ENCODE data around the genes G0S2 and TRAF5.

- RRBS = no CpG with 5 or more reads among the region's 4 CpGs
Measured at GRCh38 chr1:208176570-208177302, 67.4 kb downstream of the PLXNA2 start.

- RRBS = no CpG with 5 or more reads among the region's 11 CpGs
Measured at GRCh38 chr1:208198129-208198747, 45.9 kb downstream of the PLXNA2 start.

DNA sequence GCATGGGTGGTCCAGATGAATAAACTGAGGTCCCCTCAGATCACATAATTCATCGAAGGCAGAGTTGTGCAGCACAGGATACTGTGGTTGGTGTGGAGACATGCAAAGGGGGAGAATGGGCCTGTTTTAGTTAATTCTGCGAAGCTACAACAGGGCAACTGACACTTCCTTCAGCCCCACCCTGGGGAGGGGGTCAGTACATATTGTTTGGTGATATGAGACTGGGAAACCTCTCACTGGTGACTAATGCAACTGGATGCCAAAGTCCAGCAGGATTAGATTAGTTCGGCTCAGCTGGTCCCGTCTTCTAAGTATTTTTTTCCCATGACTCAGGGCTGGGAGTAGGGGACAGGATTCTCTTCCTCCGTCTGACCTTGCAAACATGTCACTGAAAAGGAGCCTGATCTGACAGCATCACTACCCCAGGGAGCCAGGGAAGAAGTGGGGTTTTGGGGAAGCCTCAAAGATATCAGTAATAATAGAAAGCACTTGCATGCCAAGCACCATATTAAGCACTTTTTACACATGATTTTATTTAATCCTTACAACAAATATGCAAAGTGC is 42.9 kb downstream of the PLXNA2 start:
- RRBS = no CpG with 5 or more reads among the region's 5 CpGs

GRCh38 chr1:208309698-208310217 is 65.6 kb upstream of the PLXNA2 start:
- RRBS = no CpG with 5 or more reads among the region's 8 CpGs

GRCh38 chr1:209355295-209355967 is 228.1 kb upstream of the CAMK1G start:
- RRBS = no CpG with 5 or more reads among the region's 9 CpGs

DNA sequence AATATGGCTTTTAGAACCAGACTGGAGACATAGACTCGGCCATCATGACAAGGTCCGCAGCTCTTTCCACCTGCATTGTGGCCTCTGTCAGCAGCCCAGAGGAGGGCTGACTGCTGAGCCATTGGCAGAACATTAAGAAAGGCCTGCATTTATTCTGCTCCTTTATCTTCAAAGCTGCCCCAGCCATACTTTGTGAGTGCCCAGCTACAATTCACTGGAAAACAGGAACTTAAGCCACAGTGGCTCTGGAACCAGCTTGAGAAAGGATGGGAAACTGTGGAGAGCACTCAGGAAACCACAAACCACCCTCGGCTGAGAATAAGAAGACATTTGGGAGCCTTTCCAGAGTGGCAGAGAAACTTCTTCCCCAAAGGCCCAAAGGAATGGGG is 1.9 kb downstream of the LAMB3 start:
- RRBS = no CpG with 5 or more reads among the region's 3 CpGs

DNA sequence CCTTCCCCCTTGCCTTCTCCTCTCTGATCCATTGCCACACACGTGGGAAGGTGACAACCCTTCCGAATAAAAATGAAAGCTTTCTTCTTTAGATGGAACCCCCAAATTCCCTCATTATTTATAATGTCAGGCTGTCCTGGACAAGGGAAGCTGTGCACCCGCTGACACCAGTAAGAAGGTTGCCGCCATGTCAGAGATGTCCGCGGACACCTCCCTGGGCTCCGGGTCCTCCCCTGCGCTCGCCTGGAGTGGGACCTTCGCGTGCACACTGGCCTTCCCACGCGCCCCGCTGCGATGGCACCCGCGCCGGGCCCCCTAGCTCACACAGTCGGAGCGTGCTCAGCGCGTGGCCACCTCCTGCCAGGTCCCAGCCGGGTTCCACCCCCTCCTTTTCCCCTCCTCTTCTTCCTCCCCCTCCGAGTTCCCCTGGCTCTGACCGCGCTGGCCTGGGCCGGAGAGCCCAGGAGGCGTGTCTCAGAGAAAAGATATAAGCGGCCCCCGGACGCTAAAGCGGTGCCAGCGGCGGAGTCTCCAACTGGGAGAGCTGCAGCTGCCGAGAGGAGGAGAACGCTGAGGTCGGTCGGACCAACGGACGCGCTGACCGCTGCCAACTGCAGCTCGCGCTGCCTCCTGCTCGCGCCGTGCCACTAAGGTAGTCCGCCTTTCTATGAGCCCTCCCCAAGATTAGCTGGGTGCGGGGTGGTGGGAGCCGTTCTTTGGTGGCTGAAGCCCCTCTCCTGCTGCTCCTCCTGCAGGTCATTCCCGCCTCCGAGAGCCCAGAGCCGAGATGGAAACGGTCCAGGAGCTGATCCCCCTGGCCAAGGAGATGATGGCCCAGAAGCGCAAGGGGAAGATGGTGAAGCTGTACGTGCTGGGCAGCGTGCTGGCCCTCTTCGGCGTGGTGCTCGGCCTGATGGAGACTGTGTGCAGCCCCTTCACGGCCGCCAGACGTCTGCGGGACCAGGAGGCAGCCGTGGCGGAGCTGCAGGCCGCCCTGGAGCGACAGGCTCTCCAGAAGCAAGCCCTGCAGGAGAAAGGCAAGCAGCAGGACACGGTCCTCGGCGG is at the start of gene G0S2:
Gene G0S2 (plus strand): TSS at position 515 of the 1,065 bp plus-strand sequence.
- RRBS = under 1% methylated on average over 15 of the region's 71 CpGs

GRCh38 chr1:209685746-209686574 is 10.7 kb downstream of the G0S2 start:
- RRBS = no CpG with 5 or more reads among the region's 8 CpGs

- RRBS = no CpG with 5 or more reads among the region's 5 CpGs
Measured at GRCh38 chr1:209756461-209757271, 813 bp downstream of the TRAF3IP3 start.

DNA sequence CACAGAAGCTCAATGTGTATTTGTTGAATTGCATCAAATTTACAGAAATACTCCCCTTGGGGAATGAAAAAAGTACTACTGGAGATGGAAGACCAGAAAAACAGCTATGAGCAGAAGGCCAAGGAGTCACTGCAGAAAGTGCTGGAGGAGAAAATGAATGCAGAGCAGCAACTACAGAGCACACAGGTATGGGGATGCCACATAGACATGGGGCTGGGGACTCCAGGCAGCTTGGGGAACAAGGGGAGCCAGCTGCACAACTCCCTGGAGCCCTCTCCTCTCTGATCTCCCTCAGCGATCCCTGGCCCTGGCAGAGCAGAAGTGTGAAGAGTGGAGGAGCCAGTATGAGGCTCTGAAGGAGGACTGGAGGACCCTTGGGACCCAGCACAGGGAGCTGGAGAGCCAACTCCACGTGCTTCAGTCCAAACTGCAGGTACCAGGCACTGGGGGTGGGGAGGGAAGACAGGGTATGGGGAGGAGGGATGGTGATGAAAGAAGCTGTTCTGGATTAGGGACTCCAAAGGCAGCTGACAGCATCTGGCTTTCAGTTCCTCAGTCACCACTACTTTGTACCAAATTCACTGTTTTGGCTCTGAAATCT is 9.0 kb downstream of the C1orf74 start:
- RRBS = no CpG with 5 or more reads among the region's 2 CpGs

DNA sequence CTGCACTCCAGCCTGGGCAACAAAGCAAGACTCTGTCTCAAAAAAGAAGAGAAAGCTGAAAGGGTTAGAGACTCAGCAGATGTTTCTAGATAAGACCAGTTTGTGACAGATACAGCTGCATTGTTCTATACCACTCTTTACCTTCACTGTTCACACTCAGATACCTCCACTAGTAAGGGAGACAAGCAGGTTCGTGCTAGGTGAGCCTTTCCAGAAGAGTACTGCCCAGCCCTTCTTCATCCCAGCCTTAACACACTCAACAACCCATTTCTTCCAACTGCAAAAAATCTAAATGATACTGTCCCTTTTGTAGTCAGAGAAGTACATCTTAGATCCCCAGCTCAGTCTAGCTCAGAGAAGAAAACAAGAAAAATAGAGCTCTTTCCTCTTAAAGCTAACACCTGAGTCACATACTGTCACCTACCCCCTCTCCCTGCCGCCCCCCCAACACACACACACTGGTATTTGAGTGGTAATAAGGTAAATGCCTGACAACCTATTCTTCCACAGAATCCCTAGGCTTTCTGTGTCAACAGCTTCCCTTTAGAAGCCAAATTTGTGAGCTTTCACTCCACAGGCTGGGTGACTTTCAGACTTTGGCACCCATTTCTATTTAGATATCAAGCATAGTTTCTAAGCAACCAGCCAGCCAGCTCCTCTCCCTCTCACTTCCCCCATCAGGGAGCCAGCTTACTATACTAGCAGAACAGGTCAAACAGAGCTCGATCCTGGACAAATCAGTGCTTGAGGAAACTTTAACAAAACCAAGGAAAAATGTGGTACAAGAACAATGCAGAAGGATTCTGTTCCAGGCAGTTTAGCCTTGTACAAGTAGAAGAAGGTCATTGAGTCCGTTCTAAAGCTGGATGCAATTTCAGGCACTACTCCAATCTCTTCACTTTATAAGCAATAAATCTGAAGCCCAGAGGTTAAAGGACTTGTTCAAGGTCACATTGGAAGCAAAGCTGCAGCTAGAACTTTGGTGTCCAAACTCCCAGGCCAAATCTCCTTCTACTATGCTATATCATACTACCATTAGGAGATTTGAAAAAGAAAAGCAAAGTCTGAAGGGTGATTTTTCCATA is 3.2 kb upstream of the C1orf74 start:
- RRBS = no CpG with 5 or more reads among the region's 4 CpGs

DNA sequence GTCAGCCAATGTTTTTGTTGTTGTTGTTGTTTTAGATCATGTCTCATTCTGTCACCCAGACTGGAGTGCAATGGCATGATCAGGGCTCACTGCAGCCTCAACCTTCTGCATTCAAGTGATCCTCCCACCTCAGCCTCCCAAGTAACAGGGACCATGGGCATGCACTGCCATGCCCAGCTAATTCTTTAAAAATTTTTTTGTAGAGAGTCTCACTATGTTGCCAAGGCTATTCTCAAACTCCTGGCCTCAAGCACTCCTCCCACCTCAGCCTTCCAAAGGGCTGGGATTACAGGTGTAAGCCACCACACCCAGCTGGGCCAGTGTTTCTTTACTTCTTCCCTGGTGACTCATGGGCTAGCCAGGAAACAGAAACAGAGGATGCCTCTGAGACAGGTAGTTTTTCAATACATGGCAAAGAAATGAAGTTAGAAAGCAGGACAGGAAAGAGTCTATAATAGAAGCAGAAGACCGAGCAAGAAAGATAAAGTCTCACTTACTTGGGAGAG is 7.5 kb upstream of the C1orf74 start:
- RRBS = no CpG with 5 or more reads among the region's 1 CpG

- RRBS = no CpG with 5 or more reads among the region's 6 CpGs
Measured at GRCh38 chr1:210222980-210223713, 9.4 kb upstream of the SERTAD4 start.

- RRBS = no CpG with 5 or more reads among the region's 17 CpGs
Measured at GRCh38 chr1:210236850-210237938, 4.6 kb downstream of the SERTAD4 start.

DNA sequence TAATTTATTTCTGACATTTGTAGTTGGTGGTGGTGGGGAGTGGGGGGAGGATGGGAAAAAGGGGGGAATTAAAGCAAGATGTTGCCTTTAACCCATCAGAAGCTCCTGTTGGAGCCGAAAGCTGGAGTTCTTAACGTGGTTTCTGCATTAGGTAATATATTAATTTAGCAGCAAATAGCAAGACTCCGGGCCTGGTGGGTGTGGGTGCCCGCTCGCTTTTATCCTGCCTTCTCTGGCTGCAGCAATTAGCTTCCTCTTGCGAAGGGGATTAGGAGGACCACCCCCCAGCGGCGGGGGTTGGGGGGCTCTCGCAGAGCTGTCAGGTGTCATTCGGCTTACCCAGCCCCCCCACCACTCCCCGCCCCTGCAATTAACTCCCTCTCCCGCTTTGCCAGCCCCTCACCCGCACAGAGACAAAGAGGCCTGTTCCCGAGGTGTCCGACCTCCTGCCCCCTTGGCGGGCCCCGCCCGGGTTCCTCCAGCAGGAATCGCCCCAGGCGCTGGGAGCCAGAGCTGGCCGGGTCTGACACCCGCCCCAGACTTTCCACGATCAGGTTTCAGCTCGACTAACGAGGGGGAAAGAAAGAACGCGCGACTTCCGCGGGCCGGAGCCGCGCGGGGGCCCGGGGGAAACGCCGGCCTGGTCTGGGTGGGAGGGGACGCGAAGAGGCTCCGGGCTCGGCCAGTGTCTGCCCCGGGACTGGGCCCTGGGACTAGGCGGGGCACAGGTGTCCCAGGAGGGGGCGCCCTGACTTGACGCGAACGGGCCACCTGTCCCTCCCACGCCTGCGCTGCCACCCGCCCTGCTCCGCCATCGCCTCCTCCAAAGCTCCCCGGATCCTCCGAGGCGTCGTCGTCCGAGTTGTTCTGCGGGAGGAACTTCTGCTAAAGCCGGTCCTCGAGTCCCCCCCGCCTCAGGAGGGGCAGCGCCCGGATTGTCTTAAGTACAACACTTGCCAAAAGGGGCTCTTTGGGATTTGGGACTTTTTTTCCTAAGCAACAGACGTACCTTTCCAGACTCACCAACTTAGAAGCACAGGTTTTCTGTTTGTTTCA is 36.4 kb upstream of the HHAT start:
- RRBS = 2% methylated on average over 24 of the region's 65 CpGs

DNA sequence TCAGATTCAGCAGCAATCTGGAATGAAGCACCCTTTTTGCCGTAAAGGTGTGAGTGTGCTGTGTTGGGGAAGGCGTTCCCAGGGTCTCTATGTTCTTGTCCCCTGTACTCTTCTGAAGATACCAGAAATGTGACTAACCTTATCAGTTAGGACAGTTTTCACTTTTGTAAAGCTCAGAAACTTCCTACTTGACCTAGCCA is 34.2 kb downstream of the HHAT start:
- RRBS = no CpG with 5 or more reads among the region's 2 CpGs

GRCh38 chr1:210366560-210367236 is 38.0 kb downstream of the HHAT start:
- RRBS = no CpG with 5 or more reads among the region's 8 CpGs

DNA sequence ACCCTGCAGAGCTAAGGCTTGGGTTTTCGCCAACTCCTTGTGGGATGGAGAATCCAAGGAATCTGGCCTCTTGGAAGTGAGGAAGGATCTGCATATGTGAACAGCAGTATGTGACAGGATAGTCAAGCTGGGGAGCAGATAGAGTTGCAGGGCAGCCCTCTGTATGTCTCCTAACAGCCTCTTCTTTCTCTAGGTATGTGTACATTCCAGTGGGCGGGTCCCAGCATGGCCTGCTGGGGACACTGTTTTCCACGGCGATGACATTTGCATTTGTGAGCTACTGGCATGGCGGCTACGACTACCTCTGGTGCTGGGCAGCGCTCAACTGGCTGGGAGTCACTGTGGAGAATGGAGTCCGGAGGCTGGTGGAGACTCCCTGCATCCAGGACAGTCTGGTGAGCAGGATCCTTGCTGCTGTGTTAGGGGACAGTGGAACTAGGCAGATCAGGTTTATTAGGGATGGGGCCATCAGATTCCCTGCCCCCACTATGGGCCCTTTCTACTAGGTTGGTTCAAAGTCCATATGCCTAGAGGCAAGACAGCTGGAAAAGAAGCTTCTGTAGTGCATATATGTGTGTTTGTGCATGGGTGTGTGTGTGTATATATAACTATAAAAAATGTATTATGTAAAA is 259.1 kb downstream of the HHAT start:
- RRBS = no CpG with 5 or more reads among the region's 8 CpGs

DNA sequence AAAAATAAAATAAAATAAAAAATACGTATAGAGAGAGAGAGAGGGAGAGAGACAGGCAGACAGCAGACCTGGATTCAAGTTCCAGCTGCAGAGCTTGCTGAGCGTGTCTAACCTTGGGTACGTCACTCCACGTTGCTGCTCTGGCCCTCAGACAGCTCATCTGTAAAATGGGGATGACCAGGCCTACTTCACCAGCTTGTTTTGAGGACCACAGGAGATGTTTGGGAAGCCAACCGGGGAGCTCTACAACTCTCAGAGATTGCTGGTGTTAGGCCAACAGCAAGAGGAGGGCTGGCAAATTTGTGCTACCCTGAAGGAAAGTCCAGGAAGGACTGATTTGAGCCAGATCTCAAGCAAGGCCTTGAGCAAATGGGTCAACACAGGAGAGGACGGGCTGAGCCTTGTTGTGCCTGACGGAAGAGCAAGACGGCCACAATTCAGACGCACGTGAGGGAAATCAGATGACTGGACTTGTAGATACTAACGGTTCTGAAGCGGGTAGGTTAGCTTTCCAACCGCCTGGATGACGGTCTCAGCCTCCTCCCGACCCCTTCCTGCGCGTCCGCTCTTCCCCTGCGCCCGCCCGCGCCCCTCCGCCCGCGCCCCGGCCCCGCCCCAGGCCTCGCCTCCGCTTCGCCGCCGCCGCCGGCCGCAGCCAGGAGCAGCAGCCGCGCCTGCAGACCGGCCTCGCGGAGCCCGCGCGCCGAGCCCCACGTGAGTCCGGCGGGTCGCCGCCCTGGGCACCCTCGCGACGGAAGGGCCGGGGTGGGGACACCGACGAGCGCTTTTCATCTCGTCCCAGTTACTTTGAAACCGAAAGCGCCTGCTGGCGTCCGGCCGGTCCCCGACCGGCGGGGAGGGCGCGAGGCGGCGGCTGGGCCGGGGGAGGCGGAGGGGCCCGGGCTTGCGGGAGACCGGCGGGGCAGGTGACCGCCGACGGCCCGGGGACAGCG is at the start of gene TRAF5:
Gene TRAF5 (plus strand): TSS at position 658 of the 953 bp plus-strand sequence.
- RRBS = 1% methylated on average over 34 of the region's 80 CpGs